Monocyte (primary cell): ENCODE measurements around the gene MBD2.

GRCh38 chr18:50878046-50878316 lies 937 bp upstream of the ME2 start:
- PRO-cap, 2 experiments, result no peak in any of the 2 experiments

DNA sequence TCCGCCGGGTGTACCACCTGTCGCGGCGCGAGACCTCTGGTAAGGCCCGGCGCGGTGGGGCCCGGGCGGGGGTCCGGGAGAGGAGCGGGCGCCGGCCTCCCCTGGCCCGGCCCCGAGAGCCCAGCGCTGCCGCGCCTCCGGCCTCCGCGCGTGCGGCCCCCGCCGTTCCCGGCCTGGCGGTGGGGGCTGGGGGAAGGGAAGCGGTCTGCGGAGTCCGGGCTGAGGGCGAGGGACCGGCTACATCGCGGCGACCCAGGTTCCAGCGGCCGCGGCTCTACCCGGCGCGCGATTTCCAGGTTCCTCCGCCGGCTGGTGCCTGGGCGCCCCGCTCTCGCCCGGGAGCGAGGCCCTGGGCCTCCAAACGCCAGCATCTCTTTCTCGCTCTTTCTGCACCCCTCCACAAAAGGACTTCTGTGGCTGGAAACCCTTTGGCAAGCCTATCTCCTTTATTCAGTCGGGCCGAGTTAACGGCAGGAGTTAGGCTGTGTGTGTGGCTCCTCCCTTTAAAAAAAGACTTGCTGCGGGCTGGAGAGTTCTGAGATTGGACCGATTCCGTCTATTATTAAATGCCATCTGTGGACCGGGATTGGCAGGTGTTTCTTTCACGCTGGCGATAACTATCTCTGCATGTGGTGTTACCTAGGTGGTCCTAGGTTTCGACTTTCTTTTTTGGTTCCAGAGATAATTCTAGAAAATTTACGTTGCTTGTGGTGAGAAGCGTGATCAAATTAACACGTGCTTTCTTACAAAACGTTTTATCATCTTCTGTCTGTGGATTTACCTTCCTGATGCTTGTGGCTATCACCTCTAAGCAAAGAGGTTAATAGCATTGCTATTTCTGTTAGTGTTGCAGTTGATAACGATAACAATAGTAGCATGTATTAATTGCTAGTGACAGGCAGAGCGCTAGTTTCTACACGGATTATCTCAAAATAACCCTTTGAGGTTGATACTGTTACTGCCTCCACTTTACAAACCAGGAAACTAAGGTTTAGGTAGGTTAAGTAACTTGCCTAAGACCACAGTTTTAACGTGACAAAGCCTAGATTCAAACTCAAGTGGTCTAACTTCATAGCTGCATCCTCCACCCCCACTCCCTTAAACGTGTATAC lies 708 bp downstream of the ME2 start:
- PRO-cap, 2 experiments, result peak in 1 of 2 experiments; most common plus-strand start position 453 of the sequence (in 1); most common minus-strand start position 413 of the sequence (in 1)

GRCh38 chr18:51054423-51055026 lies 24.5 kb downstream of the SMAD4 start:
- PRO-cap, 2 experiments, result no peak in any of the 2 experiments

DNA sequence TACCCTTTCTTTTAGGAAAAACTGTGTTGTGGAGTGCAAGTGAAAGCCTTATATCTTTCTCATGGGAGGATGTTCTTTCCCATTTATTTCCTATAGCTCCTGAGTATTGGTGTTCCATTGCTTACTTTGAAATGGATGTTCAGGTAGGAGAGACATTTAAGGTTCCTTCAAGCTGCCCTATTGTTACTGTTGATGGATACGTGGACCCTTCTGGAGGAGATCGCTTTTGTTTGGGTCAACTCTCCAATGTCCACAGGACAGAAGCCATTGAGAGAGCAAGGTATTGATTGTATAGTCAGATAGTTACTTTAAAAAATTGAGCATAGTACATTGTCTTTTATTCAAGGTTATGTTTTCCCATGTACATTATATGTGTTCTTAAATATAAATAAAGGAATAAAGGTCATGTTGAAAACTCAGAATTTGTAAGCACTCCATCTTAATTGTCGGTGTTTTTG lies 35.3 kb downstream of the SMAD4 start:
- PRO-cap, 2 experiments, result no peak in any of the 2 experiments

- PRO-cap, 2 experiments, result no peak in any of the 2 experiments
Observed at GRCh38 chr18:51083078-51083777, 53.2 kb downstream of the SMAD4 start.

GRCh38 chr18:51176603-51177267 lies 20.7 kb downstream of the MEX3C start:
- PRO-cap, 2 experiments, result no peak in any of the 2 experiments

- PRO-cap, 2 experiments, result peak in 2 of 2 experiments; most common plus-strand start chr18:51196261 (in 1); most common minus-strand start chr18:51196242 (in 1)
Observed at GRCh38 chr18:51195986-51197102, 1.1 kb downstream of the MEX3C start.

DNA sequence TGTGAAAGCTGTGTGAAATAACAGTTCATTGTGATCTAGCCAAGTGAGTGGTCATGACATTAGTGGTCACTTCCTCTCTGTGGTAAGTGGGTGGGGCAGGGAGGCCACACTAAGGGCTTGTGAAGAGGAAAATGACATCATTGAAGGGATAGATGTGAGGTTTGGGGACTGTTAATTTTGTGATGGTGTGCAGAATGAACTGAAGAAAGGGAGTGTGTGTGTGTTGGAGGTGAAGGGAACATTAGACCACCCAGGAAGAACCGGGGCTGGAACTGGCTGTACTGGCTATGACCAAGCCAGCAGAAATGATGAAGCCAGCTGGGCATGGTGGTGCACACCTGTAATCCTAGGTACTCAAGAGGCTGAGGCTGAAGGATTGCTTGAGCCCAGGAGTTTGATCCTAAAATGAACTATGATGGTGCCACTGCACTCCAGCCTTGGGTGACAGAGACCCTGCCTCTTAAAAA lies 14.3 kb upstream of the MEX3C start:
- PRO-cap, 2 experiments, result peak in 2 of 2 experiments; most common plus-strand start position 140 of the sequence (in 1)

DNA sequence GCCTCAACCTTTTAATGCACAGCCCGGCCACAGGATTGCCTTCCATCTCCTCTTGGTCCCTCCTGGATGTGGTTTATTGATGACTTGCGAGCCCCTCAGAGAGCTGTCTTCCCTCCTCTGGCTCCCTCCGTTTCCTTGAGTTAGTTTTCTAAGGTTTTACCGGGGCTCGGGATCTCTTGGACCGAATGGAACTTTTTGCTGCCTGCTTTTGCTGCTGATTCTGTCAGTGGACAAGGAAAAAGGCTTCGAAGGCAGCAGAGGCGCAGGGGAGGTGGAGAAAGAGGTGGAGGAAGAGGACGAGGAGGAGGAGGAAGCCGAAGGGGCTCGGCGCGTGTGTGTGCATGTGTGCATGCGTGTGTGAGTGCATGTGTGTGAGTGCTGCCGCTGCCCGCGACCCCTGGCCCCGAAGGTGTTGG lies 376 bp downstream of the DCC start:
- PRO-cap, 2 experiments, result no peak in any of the 2 experiments

DNA sequence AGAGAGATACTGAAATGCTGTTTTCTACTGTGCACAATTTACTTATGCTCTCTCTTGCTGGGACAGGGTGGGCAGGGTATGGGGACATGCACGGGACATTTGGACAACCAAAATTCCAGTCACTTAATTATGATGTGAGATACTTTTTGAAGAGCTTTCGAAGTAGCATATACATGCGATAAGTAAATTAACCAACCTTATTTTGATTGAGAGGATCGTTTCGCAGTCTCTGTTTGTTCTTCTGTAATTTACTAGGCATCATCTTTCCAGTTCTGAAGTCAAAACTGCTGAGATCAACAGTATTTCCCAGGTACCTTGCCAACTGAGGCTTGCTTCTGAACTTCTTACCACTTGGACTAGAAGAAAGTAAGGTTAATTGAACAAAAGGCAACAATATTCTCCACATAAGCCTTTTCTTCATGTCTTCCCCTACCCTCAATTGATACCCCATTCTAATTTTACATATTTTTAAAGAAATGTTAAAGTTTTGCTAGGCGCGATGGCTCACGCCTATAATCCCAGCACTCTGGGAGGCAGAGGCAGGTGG lies 19.6 kb downstream of the MBD2 start:
- PRO-cap, 2 experiments, result no peak in any of the 2 experiments

- PRO-cap, 2 experiments, result no peak in any of the 2 experiments
Observed at GRCh38 chr18:54222147-54222990, 2.1 kb downstream of the MBD2 start.

DNA sequence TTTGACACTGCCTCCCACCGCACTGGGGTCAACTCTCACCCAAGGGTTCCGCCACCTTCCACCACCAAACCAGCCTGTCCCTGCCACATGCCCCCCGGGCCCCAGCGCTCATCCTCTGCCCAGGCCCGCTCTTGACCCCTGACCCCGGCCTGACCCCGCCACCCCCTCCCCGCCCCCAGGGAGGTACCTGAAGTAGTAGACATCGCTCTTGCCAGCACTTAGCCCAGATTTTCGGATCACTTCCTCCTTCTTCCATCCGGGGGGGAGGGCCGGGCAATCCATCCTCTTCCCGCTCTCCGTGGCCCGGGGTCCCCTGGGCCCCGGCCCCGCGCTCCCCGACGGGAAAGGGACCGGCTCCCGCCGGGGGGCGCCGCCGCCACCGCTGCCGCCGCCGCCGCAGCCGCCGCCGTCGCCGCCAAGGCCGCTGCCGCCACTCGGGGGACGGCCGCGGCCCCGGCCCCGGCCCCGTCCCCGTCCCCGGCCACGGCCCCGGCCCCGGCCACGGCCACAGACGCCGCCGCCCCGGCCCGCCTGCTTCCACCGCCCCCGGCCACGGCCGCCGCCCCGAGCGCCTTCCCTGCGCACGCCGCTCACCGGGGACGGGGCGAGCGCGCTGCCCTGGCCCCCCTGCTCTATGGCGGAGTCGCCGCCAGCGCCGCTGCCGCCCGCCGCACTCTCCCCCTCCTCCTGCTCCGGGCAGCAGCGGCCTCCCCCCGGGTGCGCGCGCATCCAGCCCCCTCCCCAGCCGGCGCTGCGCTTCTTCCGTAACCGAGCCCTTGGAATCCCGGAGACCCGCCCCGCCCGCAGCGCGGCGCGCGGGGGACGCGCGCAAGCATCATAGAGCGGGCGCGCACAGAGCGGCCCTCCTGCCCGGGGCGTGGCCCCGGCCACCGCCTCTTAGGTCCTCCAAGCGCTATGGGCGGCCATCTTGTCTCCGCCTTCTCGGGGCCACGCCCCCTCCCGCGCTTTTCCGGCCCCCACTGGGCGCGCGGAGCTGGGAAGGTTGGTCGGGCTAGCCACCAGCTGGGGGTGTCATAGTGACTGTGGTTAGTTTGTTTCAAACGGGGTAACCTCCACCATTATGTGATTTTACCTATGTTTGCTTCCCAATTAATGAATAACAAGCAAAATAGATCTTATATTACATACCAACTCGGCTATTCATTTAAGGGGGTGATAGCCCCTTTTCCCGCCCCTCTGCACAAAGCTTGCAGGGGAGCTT lies at the start of gene MBD2:
MBD2 (minus strand) TSS at position 839 of the 1,222 bp plus-strand sequence.
- PRO-cap, 2 experiments, result peak in 2 of 2 experiments; most common plus-strand start position 281 of the sequence (in 2); most common minus-strand start position 72 of the sequence (in 1)

- PRO-cap, 2 experiments, result no peak in any of the 2 experiments
Observed at GRCh38 chr18:54293693-54294170, 24.4 kb downstream of the POLI start.

GRCh38 chr18:54514199-54514684 lies 76.8 kb upstream of the DYNAP start:
- PRO-cap, 2 experiments, result no peak in any of the 2 experiments

DNA sequence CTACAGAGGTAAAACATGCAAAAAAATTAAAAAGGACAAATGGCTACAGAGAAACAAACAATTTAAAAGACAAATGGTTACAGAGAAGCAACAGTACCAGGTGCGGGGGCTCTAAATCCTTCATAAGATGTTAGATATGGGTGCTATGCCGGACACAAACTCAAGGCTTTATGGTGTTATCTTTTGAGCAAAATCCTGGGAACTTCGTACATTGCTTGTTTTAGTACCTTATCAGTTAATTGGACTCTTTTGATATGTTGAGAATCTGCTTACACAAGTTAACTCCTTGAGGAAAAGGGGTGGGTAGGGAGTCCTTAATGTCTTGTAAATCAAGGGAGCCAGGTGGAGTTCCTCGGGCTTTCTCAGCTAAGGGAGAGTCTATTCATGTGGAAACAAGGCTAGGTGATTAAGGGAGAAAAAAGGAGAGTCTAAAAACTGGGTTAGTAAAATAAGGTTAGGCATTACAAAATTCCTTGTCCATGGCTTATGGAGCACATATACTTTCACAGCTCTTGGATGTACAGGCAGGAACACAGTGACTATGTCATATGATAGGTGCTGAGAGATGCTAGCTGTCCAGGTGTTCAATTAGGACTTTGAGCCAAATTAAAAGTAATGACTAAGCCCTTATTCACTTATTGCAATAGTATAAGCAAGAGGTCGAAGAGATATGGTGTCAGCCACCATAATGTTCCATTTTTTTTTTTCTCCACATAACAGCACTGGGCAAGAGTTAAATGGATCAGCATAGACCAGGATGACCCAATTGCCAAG lies 59.6 kb upstream of the DYNAP start:
- PRO-cap, 2 experiments, result no peak in any of the 2 experiments

- PRO-cap, 2 experiments, result no peak in any of the 2 experiments
Observed at GRCh38 chr18:54829754-54830351, 1.6 kb downstream of the RAB27B start.

GRCh38 chr18:54832384-54832890 lies 4.2 kb downstream of the RAB27B start:
- PRO-cap, 2 experiments, result no peak in any of the 2 experiments

DNA sequence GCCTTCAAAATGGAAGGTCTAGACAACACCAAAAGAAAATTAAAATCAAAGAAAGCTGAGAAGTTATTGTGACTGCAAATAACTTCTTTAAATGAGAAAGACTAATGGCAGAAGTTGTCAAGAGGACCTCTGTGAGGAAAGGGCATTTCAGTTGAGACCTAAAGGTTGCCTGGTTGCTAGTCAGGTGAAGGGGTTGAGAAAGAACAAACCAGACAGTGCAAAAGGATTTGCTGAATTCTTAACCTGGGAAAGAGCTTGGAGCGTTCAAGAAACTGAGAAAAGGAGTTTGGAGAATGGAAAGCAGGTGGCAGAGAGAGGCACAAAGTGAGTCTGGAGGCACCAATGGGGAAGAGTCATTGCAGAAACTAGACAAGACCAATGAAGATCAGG lies 5.3 kb downstream of the RAB27B start:
- PRO-cap, 2 experiments, result no peak in any of the 2 experiments

DNA sequence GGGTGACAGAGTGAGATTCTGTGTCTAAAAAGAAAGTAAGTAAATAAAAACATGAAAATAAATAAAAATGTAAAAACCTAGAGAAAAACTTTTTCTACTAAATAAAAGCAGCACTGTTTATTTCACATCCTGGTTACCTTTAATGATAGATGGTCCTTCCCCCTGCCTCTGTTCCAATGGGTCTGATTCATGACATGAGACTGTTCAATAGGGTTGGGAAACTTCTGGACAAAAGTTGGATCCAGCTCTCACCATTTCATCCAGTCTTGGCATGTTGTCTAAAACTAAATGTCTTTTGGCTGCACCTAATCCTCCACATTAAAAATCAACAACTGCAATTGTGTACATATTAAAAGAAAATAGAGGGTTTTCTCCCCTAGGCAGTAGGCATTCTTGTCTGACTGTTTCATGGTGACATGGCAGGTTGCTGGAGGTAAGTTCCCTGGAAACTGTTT lies 136.0 kb downstream of the TCF4 start:
- PRO-cap, 2 experiments, result no peak in any of the 2 experiments

DNA sequence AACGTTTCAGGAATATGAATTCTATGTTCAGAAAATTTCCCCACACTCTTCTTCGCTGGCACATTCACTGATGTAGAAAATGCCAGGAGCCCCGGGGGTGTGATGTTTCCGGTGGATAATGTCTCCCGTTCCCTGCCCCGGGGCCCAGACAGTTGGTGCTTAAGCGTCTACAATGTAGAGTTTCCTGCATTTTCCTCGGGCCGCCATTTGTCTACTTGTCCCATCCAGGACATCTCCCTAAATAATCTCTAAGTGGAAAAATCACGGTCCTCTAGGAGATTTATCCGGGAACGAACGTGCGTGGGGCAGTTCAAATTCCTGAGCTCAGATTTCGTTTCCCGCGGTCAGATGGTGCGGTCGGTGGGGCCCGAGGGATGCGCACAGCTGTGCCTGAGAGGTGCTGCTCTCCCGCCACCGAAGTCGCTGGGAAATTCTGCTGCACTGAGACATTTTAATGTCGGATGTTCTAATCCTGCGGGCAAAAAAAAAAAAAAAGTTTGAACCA lies 191.6 kb upstream of the TCF4 start:
- PRO-cap, 2 experiments, result no peak in any of the 2 experiments